Myometrial cell (primary cell): ENCODE results near the gene NOXA1.

DNA sequence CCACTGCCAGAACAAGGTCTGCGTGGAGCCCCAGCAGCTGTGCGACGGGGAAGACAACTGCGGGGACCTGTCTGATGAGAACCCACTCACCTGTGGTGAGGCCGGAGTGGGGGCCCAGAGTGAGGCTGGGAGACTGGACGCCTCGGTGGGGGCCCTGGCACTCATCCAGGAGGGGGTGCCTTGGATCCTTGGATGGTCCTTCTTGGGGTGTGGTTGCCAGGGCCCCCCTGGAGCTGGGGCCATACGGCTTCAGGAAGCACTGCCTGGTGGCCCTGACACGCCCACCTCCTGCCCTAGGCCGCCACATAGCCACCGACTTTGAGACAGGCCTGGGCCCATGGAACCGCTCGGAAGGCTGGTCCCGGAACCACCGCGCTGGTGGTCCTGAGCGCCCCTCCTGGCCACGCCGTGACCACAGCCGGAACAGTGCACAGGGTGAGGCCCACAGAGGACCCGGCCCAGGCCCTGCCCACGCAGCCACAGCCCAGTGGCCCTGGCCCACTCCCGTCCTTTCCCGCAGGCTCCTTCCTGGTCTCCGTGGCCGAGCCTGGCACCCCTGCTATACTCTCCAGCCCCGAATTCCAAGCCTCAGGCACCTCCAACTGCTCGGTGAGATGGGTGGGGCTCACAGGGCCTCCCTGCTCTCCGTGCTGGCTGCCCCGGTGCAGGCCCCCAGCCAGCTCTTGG is 2.2 kb downstream of the MAMDC4 start:
- RAMPAGE, long total RNA: no peak

DNA sequence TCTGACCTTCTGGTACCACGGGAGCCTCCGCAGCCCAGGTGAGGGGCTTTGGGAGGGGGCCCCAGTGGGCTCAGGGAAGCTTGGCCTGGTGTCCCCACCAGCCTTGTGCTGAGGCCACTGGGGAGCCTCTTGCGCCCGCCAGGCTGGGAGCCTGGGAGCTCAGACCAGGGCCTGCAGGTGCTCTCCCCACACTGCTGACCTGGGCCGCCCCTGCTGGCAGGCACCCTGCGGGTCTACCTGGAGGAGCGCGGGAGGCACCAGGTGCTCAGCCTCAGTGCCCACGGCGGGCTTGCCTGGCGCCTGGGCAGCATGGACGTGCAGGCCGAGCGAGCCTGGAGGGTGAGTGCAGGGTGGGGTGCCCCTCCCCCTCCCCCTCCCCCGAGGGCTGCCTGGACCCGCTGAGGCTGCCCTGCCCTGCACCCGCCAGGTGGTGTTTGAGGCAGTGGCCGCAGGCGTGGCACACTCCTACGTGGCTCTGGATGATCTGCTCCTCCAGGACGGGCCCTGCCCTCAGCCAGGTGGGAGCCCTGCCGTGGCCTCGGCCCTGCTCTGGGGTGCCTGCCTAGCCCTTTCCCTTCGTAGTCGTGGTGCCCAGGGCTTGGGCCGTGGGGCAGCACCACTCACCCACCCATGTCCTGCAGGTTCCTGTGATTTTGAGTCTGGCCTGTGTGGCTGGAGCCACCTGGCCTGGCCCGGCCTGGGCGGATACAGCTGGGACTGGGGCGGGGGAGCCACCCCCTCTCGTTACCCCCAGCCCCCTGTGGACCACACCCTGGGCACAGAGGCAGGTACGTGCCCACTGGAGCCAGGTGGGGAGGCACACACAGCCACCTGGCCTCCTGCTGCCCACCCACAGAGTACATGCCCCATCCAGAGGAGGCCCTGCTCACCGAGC is 5.9 kb downstream of the MAMDC4 start:
- RAMPAGE, long total RNA: no peak

GRCh38 chr9:136928515-136929371 is 15.8 kb downstream of the FBXW5 start:
- RAMPAGE, long total RNA: no peak

- RAMPAGE, long total RNA: no peak
Measured at GRCh38 chr9:137136473-137136827, 2.5 kb upstream of the GRIN1 start.

GRCh38 chr9:137150063-137150380 is 11.1 kb downstream of the GRIN1 start:
- RAMPAGE, long total RNA: no peak

GRCh38 chr9:137161735-137162869 is 7.7 kb downstream of the LRRC26 start:
- RAMPAGE, long total RNA: no peak

- RAMPAGE, long total RNA: no peak
Measured at GRCh38 chr9:137170222-137170569, 345 bp upstream of the LRRC26 start.

- RAMPAGE, long total RNA: no peak
Measured at GRCh38 chr9:137212763-137213789, 4.2 kb upstream of the ENSG00000284976 start.

- RAMPAGE, long total RNA: no peak
Measured at GRCh38 chr9:137294126-137294684, 7.9 kb downstream of the NRARP start.

- RAMPAGE, long total RNA: no peak
Measured at GRCh38 chr9:137304959-137305916, 3.2 kb upstream of the NRARP start.

- RAMPAGE, long total RNA: no peak
Measured at GRCh38 chr9:137310357-137311018, 8.4 kb upstream of the NRARP start.

DNA sequence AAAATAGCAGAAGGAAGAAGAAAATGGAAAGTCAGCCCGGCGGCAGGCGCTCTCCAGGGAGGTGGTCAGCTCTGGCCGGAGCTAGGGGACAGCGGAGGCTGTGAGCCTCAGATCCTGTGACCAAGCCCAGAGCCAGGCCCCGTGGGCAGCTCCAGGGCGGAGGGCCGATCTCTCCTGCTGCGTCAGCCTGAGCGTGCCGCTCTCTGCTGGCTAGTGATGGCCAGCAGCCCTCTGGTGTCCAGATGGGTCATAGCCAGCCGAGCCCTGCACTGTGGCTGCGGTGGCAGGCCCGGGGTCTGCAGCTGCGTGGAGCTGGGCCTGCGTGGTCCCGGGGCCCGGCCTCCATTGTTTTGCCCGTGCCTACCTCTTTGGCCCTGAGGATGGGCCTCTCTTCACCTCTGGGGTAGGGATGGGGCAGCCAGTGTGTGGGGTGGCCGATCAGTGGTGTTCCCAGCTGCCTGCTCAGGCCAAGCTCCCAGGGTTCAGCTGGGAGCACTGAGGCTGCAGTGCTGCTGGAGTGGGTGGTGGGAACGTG is 17.0 kb upstream of the NRARP start:
- RAMPAGE, long total RNA: no peak

- RAMPAGE, long total RNA: no peak
Measured at GRCh38 chr9:137406802-137407575, 16.0 kb downstream of the EXD3 start.

GRCh38 chr9:137423063-137423768 is at the start of gene NOXA1:
NOXA1 (plus strand) TSS chr9:137423393.
- RAMPAGE, long total RNA: no peak

- RAMPAGE, long total RNA: no peak
Measured at GRCh38 chr9:137435808-137436434, 5.2 kb downstream of the ENTPD8 start.

GRCh38 chr9:137449709-137450547 is 8.8 kb upstream of the ENTPD8 start:
- RAMPAGE, long total RNA: no peak

- RAMPAGE, long total RNA: no peak
Measured at GRCh38 chr9:137454852-137455494, 4.2 kb downstream of the NSMF start.

DNA sequence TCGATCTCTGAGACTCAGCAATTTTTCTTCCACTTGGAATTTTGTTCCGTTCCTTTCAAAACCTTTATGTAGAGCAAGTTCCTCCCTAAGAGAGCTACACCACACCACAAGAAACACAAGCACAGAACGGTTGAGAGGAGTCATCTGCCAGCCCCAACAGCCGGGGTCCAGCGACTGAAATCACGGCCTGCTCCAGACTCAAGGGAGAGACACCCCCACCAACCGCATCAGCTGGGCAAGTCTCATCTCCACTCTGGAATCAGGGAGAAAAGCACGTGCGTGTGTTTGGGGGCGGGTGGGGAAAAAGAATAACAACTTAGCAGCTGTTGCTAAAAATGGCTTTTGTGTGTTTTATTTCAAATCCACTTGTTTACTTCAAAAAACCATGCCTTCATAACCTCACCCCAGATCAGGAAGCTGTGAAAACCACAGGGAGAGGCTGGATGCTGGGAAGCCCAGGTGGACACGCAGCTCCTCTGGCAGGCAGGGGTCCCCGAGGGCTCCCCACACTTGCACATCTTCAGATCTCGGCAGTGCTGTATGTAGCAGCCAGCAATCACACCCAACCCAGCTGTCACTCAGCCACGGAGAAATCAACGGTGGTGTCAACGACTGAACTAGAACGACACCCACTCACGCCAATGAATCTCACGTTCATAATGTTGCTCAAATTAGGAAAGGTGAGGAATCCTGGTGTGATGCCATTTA is 19.0 kb downstream of the PNPLA7 start:
- RAMPAGE, long total RNA: no peak

DNA sequence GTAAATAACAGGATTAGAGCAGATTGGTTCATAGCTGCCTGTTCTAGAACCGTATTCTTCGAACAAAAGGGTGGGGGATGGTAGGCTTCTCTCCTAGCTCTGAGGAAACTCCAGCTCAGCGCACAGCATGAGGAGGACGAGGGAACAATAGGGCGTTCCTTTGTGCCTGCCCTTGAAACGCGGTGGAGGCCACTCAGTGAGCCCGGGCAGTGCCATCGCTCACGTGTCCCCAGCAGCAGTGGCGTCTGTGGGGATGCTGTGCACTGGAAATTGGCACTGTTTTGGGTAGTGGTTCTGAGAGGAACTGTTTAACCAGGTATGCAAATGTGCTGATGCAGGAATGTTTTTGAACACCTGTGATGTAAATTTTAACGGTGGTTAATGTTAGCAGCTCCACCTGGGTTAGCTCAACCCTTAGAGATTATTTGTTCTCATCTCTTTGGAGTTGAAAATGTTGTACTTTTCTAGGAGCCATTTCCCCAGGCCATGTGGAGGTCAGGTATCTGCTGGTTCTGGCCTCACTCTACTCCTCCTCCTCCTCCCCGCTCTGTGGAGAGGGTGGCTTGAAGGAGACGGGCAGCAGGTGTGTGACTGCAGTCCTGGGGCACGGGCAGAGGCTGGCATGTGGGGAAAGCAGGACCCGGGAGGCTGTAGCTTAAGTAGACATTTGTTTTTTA is 48.2 kb downstream of the EHMT1 start:
- RAMPAGE, long total RNA: no peak

DNA sequence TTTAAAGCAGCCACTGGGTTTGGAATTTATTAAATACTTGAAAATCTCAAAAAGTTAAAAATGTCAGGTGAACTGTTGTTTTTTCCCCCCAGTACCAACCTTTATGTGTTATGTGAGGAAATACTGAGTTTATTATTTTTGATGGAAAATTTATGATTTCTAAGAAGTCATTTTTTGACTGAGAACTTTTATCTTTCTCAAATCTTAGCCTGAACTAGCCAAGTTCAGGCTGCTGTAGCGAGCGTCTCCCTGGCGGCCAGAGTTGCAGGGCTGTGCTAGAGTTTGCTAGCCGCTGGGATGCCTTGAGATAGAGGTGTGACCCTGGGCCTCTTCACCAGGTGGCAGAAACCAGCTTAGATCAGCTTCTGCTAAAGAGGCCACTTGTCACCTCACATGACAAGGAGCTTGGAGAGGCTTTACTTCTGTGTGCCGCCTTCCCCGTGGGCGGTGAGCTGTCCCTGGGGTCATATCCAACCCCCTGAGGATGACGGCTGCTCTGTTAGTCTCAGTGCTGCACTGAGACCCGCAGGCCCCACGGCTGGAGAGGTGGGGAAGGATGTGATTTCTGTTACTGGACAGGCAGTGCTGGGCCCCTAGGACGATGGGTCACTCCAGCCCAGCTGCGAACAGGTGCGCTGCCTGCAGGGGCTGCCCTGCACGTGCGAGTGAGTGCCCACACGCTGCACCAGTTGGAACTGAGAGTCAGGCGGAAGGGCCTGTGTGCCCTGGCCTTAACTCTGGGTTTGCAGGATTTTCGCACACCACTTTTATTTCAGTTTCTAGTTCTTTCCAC is 63.7 kb downstream of the EHMT1 start:
- RAMPAGE, long total RNA: no peak